T-cell (primary cell): ENCODE measurements around a stretch of chr7.

- PRO-cap, 7 experiments, result no peak in any of the 7 experiments
These were observed 15.0 kb downstream of the MKLN1 start for GRCh38 chr7:131342547-131343186.

- PRO-cap, 7 experiments, result no peak in any of the 7 experiments
These were observed 92.1 kb downstream of the MKLN1 start for GRCh38 chr7:131419462-131420547.

- PRO-cap, 7 experiments, result no peak in any of the 7 experiments
These were observed 58.5 kb downstream of the PODXL start for GRCh38 chr7:131497502-131498664.

DNA sequence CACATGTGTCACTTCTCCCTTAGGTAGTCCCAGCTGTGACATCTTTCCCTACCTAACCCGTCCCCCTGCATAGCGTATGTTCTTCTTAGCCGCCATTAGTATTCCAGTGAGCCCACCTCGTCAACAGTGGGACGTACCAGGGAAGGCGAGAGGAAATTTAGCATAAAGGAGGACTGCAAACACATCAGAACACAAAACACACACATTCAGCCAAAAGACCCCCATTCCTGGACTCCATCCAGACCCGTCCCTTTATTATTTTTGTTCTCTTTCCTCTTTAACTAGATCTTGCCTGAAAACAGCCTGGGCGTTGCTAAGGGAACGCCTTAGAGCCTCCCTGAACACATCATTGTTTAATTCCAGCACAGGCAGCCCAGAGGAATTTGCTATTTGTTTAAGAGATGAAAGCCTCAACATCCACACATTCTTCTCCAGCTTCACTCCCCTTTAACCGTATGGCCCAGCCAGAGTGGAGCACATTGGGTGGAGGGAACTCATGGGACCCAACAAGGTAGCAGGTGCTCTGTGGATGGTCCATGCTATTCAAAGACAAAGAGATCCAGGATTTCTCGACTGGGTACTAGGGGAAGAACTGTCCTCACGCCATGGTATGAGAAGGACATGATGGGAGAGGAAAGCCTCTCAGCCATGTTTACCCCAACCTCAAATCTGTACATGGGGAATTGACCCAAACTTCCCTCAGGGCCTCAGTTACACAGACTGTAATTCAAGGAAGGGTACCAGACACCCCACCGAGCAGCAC lies 44.2 kb upstream of the PODXL start:
- PRO-cap, 7 experiments, result no peak in any of the 7 experiments

- PRO-cap, 7 experiments, result no peak in any of the 7 experiments
These were observed 48.3 kb upstream of the PODXL start for GRCh38 chr7:131604732-131605186.

DNA sequence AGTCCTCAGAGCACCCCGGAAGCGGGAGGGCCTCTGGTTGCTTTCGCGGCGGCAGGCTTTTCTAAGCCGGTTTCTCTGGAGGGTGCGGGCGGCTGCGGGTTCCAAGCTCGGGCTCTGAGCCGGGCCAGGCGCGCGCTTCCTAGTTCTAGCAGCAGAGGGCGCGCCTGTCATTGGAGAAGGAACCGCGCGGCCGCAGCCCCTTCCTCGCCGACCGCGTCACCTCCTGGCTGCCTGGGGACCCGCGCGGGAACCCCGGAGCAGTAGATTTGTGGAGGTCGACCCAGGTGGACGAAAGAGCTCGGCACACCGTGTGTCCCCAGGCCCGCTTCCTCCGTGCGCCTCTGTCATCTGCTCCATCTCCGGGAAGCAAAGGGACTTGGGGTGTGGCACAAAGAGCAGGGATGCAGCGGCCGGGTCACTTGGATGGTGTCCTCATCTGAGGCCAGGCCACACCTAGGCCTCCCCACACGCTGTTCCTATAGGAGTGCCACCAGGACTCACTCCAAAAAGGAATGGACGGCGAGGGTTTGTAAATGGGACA lies 389.0 kb upstream of the PODXL start:
- PRO-cap, 7 experiments, result no peak in any of the 7 experiments

GRCh38 chr7:132022094-132022436 lies 465.6 kb upstream of the PODXL start:
- PRO-cap, 7 experiments, result no peak in any of the 7 experiments

DNA sequence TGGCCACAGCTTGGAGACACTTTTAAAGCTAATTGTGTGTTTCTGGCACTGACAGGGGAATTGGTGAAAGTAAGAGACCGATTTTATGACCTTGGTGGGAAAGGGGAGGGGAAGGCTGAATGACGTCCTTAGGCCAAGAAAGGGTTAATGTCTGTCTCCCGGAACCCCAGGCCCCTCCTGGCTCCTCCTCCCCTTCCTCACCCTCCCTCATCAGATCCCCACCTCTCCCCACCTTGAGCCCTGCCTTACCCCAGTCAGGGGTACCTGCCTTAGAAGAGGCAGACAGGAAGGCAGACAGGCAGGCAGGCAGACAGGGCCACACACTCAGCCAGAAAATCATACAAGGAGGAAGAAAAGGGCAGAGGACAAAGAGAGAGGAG lies 151.0 kb downstream of the PLXNA4 start:
- PRO-cap, 7 experiments, result peak in 1 of 7 experiments; most common plus-strand start position 272 of the sequence (in 1)

- PRO-cap, 7 experiments, result no peak in any of the 7 experiments
These were observed 125.1 kb downstream of the PLXNA4 start for GRCh38 chr7:132451219-132451594.

DNA sequence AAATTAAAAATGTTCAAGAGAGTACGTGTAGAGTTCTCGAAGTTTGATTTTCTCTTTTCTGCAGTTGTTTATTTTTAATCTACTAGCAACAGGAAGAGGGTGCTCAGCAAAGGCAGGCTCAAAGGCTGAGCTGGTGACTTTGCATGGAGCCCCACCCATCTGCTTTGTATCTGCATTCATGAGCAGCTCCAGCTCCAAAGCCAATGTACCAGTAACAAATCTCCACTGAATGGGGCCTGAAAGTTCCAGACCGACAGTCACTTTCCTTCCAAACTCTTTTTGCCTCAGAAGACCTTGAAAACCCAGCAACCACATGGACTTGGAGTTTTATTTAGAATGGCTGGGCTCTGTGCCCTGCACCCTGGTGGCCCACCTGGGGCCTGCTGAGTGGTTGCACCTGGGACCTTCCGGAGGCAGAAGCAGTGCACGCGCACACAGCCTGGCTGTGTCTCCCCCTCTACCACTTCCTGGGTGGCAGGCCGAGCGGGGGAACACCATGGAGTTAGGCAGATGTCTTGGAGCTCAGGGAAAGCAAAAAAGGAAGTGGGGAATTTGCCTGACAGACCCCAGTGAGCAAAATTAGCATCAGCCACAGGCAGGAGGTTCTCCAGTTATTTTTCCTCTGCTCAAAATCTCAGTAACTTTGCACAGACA lies 195.1 kb upstream of the PLXNA4 start:
- PRO-cap, 7 experiments, result peak in 5 of 7 experiments; most common plus-strand start position 463 of the sequence (in 4); most common minus-strand start position 385 of the sequence (in 5)

DNA sequence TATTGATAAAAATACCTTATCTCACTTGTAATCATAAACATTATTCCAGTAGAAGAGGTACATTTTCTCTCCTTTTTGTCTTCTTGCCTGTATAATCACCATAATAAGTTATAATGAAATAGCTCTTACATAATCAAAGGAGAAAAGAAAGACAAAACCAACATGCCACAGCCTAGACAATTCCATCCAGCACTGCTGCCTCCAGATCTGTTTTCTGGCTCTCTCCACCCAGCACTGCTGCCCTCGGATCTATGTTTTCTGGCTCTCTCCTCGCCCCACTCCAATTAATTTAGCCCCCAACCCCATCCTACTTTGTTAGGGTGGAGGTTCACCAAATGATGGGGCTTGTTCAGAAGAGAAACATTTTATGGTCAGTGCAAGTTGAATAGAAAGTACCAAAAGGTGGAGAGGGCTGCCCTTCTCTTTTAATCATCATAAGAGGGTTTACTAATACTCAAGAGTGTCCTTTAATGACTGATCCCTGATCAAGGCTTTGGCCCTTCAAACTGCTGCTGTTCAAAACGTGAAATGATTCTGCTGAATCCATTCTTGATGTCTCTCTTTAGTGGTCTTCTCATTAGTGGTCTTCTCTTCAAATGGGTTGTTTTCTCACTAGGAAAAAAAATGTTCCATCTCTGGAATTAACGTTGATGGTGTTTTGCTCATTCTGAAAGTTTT lies 208.8 kb upstream of the PLXNA4 start:
- PRO-cap, 7 experiments, result no peak in any of the 7 experiments

GRCh38 chr7:133715013-133715643 lies 412.0 kb upstream of the LRGUK start:
- PRO-cap, 7 experiments, result no peak in any of the 7 experiments

GRCh38 chr7:134278780-134279223 lies 37.9 kb downstream of the SLC35B4 start:
- PRO-cap, 7 experiments, result no peak in any of the 7 experiments

DNA sequence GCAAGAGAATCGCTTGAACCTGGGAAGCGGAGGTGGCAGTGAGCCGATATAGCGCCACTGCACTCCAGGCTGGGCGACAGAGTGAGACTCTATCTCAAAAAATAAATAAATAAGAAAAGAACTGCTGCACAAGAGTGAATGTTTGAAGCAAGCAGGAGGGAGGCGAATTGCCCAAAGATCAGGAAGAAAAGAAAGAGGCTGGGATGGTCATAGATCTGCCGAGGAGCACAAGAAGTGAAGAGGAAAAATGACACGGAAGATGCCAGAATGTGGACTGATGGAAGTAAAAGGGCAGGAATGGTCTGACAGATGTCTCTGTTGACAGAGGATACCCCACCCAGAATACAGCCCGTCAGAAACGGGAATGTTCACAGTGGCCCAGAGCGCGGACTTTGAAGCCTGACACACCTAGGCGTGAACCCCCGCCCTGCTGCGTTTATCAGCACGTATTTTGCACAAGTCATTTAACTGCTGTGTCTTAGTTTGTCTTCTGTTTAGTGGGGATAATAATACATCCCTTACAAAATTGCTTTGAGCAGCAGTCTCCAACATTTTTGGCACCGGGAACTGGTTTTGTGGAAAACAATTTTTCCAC lies 27.2 kb downstream of the AKR1B1 start:
- PRO-cap, 7 experiments, result no peak in any of the 7 experiments

DNA sequence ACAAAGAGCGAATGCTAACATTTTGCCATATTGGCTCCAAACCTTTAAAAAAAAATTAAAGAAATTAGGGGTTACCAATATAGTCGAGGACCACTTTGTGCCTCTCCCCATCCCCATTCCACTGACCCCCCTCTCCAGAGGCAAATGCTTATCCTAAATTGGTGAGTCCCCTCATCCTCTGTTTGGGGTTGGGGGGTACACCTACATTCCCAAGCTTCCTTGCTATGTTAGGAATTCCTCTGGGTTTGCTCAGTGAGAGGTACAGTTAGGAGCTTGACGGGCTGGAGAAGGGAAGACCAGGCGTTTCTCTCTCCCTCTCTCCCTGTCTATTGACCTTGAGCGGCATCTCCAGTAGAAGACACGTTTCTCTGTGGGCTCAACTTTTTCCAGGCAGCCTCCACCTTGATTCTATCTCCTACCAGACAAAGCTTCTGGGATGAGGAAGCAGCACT lies 6.7 kb upstream of the AKR1B15 start:
- PRO-cap, 7 experiments, result no peak in any of the 7 experiments

- PRO-cap, 7 experiments, result no peak in any of the 7 experiments
These were observed 5.3 kb downstream of the AKR1B15 start for GRCh38 chr7:134554195-134554595.

- PRO-cap, 7 experiments, result no peak in any of the 7 experiments
These were observed 59.4 kb upstream of the CALD1 start for GRCh38 chr7:134720024-134720428.

GRCh38 chr7:134777991-134778610 lies 1.3 kb upstream of the CALD1 start:
- PRO-cap, 7 experiments, result no peak in any of the 7 experiments

DNA sequence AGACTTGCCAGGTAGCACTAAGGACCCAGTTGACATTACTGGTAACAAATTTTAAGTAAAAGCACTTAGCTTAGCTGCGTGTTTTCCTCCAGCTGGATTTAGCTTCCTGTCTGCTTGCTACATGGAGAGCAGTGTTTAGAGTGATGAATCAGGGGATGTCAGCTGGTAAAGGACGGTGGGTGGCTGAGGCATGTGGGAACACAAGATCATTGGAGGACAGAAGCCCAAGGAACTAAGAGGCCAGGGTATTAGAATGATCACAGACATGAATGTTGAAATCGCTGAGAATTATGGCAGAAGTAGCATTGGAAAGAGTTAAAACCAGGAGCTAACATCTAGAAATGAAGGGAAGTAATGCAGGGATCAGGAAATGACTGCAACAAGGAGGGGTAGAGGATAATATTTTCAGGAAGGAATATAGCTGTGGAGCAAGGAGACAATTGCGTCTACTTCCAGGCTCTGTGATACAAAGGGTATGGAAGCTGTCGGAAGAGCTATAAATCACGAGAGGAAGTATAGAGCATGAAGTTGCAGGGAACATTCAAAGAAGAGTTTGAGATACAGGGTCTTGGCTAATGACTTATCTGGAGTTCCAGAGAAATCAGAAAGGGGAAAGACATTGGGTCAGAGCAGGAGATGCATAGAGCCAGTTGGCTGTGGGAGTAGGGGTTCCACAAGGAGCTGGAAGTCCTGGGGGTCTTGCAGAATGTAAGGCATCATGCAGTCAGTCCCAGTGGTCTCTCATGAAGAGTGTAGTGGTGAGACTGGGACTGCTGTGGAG lies 34.5 kb downstream of the CALD1 start:
- PRO-cap, 7 experiments, result no peak in any of the 7 experiments

GRCh38 chr7:134836501-134837121 lies 57.2 kb downstream of the CALD1 start:
- PRO-cap, 7 experiments, result no peak in any of the 7 experiments